Right cardiac atrium (tissue), 1 donor: ENCODE results near the genes CEBPE and MYH7.

- PRO-cap: no peak
These were observed 1.9 kb upstream of the CDH24 start for GRCh38 chr14:23059204-23059641.

DNA sequence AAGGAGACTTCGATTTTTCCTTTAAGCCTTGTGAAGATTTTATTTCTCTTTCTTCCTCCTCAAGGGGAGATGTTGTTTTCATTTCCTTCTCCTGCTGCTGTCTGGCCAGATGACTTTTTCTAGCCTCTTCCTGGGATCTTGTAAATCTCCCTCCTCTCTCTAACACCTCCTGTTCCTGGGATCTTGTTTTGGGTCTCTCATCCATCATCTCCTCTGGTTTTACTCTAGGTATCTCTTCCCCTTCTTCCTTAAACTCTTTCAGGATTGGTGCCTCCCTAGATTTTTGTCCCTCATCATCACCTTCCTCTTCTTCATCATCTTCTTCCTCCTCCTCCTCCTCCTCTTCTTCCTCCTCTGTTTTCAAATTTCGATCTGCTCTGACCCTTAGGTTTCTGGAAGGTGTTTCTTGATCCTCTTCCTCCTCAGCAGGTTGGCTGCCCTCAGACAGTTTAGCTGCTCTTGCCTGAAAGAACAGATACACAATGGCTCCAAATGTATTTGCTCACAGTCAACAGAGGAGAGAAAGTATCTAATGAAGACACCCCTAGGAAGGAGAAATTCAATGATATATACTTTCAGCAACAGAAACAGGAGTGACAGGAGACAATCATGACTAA, 14.5 kb downstream of the ACIN1 start:
- PRO-cap: no peak

- PRO-cap: no peak
These were observed at the start of gene CEBPE for GRCh38 chr14:23119120-23119995. Gene CEBPE, minus strand, starts transcription at chr14:23119255.

DNA sequence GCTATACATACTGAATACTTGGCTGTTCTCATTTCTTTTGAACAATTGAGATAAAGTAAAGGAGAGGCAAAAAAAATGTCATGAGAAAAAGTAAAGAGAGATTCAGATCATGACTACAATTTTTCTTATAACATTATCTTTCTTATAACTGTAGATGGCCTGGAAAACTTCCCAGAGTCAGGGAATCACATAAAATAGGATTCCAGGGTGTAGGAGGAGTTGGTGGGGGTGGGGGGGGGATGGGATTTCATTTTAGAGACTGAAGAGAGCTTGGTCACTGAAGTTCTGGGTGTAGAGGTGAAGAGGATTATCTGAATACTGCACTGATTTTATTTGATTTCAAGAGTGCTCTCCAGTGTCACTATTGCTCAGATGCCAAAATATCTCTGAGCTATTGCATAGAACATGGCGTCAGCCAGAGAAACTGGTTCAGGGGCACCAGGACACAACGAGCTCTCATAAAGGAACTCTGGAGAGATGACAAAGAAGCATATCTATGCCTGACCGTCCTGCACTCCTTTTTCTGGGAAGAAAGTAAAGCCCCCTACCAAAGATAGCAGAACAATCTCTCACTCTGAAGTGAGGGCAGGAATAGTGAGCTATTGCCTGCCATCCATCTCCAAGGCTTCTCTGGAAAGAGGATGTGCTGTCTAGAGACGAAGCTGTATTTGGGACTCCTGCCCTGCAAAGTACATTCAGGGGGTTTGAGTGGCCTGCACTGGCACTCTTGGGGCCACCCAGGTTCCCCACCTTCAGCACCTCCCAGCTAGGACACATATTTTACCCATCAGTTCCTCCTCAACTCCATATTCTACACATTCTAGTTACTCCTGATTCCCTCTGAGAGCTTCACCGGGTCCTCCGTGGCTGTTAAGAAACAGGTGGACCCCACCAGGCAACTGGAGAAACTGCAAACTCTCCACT, 2.0 kb downstream of the SLC7A8 start:
- PRO-cap: no peak

DNA sequence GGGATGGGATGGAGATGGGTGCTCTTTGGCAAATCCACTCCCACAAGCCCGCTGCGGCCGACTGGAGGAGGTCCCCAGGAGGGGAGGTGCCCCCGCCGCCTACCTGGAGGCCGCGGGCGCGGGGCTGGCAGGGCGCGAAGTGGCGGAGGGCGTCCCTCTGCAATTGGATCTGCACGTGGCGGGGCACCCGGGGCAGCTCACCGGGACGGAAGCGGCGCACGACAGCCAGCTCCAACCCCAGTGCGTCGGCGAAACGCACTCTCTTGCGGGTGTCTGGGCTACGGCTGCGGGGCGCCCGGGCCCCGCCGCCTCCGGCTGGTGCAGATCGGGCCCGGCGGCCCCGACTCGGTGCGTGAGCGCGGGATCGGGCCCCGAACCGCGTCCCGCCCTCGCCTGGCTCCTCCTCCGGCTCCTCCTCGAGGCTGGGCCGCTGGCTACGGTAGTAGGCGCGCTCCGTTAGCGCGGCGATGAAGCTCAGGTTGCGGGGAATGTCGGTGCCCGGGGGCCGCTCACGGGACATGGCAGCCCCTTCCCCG, 534 bp downstream of the PPP1R3E start:
- PRO-cap: bidirectional peak, plus-strand start at position 445 of the sequence, minus-strand start at position 385 of the sequence

GRCh38 chr14:23322610-23322828, 1.3 kb downstream of the PABPN1 start:
- PRO-cap: no peak

GRCh38 chr14:23366017-23366120, 897 bp upstream of the EFS start:
- PRO-cap: no peak

DNA sequence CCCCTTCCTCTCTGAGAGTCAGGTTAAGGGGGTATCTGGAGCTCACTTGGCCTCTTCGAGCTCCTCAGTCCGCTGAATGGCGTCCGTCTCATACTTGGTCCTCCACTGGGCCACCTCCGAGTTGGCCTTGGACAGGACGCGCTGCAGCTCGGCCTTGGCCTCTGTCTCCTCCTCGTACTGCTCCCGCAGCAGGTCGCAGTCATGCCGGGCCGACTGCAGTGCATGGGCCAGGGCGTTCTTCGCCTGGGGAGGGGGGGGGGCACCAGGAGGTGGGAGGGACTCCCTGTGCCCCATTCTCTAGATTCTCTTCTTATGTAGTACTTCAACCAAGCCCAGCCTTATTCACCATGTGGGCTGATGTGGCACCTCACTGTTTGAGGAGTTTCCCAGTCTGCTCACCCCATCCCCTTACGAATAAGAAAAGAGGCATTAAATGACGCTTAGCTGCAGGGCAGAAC, 12.0 kb downstream of the CMTM5 start:
- PRO-cap: no peak

- PRO-cap: unidirectional peak, minus-strand start at chr14:23399368; unidirectional peak, minus-strand start at chr14:23399387
These were observed 8.9 kb downstream of the MYH6 start for GRCh38 chr14:23399132-23399592.

GRCh38 chr14:23417009-23417564, 9.0 kb upstream of the MYH6 start:
- PRO-cap: no peak

- PRO-cap: no peak
These were observed 9.9 kb downstream of the MYH7 start for GRCh38 chr14:23425533-23425979.

DNA sequence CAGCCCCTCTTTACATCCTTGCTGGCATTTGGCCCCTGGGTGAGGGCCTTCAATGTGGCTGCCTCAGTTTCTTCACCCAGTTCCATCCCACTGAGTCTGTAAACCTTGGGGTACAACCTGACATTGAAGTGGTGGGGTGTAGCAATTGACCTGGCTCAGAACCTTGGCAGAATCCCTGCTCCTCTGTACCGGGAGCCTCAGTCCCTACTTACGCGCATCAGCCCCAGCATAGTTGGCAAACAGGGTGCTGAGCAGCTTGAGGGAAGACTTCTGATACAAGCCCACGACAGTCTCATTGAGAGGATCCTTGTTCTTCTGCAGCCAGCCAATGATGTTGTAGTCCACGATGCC, 8.1 kb downstream of the MYH7 start:
- PRO-cap: no peak

- PRO-cap: bidirectional peak, plus-strand start at chr14:23435905, minus-strand start at chr14:23435660
These were observed at the start of gene MYH7 for GRCh38 chr14:23435434-23436378. Gene MYH7, minus strand, starts transcription at chr14:23435660.

GRCh38 chr14:23547897-23548698, 3.5 kb downstream of the ZFHX2 start:
- PRO-cap: no peak

DNA sequence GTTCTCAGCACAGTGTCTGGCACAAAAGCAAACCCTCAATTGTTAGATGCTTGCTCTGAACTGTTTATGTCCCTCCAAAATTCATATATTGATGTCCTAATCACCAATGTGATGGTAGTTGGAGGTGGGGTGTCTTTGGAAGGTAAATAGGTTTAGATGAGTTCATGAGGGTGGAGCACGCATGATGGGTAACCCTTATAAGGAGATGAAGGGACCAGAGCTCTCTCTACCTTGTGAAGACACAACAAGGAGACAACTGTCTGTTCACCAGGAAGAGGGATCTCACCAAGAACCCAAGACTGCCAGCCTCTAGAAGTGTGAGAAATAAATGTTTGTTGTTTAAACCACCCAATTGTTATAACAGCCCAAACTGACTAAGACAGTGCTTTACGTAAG, 26.9 kb downstream of the DHRS2 start:
- PRO-cap: no peak

GRCh38 chr14:23990073-23990747, 1.5 kb downstream of the DHRS4L2 start:
- PRO-cap: no peak

- PRO-cap: no peak
These were observed 7.3 kb upstream of the CPNE6 start for GRCh38 chr14:24064101-24064404.

- PRO-cap: no peak
These were observed 737 bp downstream of the CPNE6 start for GRCh38 chr14:24071751-24072846.

- PRO-cap: no peak
These were observed 299 bp downstream of the PSME1 start for GRCh38 chr14:24136316-24136669.

DNA sequence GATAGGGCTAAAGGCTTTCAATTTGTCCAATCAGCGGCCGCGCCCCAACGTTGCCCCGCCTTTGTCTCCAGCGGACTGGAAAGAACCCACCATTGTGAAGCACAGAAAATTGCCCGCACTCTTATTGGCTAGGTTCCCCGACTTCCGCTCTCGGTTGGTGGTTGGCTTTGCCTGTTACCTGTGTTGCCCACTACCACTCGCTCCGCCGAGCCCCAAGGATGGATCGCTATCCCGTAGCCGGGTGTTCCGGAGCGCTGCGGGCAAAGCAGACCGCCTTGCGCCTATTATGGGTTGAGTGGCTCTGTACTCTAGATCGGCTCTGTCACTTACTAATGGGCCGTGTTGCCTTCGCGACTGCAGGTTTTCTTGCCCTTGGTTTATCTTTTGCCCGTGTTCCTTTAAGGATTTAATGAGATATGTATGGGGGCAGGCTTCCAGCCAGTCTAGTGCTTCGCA, 307 bp upstream of the EMC9 start:
- PRO-cap: bidirectional peak, plus-strand start at position 193 of the sequence, minus-strand start outside the sequence